Diencephalon (tissue), 2 donors: ENCODE data around the gene PRKACG.

- RAMPAGE, long total RNA, result no peak
Observed at GRCh38 chr9:37908601-37908808, 4.6 kb upstream of the SLC25A51 start.

DNA sequence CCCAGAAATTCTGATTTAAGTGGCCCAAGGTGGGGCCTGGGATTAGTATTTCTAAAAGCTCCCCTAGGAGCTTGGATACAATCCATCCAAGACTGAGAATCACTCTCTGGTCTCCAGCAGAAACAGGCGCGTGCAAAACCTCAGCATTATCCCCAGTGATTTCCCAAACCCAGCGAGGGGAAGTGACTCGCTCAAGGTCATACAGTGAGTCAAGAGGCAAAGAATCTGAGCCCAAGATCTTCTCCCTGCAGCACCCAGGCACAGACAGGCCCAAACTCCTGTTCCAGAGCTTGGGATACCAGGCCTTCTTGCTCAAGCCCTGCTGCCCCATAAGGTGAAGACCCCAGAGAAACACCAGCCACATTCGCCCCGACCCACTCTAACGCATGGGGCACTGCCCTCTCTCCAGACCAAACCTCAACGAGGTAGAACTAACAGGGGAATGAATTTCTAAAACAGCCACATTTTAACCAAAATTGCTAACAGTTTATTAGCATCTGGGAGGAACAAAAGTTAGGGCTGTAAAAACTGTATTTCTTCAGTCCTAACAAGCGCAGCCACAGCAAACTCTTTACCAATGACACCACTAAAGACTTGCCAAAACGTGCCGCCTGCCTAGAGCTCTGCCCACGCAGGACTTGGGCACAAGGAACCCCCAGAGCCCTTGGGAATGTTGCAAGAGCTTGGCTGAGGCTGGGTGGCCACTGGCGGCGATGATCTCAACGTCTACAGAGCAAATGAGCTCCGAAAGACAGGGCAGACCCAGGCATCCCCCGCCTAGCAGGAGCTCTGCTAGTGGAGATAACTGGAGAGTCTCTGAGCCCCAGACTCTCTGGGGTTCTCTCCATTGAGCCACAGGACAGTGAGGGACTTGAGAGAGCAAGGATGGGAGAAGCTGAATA lies 32.9 kb downstream of the SHB start:
- RAMPAGE, long total RNA, result no peak

GRCh38 chr9:39791204-39791678 lies 435.8 kb downstream of the SPATA31A1 start:
- RAMPAGE, long total RNA, result no peak

- RAMPAGE, long total RNA, result no peak
Observed at GRCh38 chr9:40497552-40497818, 631.0 kb downstream of the FOXD4L6 start.

DNA sequence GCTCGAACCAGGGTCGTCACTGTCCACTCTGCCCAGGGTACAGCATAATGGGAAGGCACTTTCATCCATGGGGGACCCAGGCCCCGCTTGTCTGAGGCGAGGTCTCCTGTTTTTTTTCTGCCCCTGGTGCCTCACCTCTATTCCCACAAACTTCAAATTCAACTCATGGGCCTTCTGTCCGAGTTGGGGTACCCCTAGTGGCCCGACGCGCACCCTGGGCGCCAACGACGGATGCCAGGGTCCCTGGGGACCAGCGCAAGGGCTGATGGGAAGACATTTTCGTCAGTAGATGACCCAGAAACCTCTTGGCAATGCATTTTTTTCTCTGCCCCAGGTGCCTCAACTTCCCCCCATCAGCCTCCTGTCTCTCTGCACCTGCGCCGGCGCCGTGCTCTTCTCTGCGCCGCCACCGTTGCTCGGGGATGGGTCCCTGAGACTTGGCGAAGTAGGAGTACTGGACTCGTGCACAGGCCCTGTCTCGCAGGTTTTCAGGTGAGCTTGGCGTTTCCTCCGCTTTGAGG lies 168.6 kb upstream of the ZNG1F start:
- RAMPAGE, long total RNA, result no peak

GRCh38 chr9:41740987-41741244 lies 388.3 kb downstream of the CNTNAP3B start:
- RAMPAGE, long total RNA, result no peak

GRCh38 chr9:43140040-43140864 lies 956.8 kb downstream of the SPATA31A6 start:
- RAMPAGE, long total RNA, result no peak

GRCh38 chr9:61667701-61668021 lies 477.8 kb downstream of the SPATA31A7 start:
- RAMPAGE, long total RNA, result no peak

DNA sequence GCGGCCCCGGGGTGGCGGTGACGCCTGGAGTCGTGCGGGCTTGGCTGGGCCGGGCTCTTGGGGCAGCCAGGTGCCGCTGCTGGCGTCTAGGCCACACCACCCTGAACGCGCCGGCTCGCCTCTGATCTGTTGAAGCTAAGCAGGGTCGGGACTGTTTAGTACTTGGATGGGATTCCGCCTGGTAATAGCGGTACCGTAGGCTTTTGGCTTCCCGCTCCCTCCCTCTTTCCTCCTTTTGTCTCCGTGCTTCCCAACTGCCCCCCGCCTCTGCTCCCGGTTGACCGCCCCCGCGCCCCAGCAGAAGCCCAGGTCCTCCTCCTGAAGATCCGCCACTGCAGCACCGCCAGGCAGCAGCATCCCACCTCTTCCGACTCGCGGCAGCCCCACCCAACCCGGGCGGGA lies 1471.9 kb downstream of the FOXD4L5 start:
- RAMPAGE, long total RNA, result no peak

GRCh38 chr9:64634092-64634403 lies 651.0 kb downstream of the FOXD4L5 start:
- RAMPAGE, long total RNA, result no peak

- RAMPAGE, long total RNA, result no peak
Observed at GRCh38 chr9:65676256-65676713, 557 bp downstream of the ZNG1E start.

- RAMPAGE, long total RNA, result no peak
Observed at GRCh38 chr9:65714613-65715184, 22.2 kb upstream of the FOXD4L4 start.

DNA sequence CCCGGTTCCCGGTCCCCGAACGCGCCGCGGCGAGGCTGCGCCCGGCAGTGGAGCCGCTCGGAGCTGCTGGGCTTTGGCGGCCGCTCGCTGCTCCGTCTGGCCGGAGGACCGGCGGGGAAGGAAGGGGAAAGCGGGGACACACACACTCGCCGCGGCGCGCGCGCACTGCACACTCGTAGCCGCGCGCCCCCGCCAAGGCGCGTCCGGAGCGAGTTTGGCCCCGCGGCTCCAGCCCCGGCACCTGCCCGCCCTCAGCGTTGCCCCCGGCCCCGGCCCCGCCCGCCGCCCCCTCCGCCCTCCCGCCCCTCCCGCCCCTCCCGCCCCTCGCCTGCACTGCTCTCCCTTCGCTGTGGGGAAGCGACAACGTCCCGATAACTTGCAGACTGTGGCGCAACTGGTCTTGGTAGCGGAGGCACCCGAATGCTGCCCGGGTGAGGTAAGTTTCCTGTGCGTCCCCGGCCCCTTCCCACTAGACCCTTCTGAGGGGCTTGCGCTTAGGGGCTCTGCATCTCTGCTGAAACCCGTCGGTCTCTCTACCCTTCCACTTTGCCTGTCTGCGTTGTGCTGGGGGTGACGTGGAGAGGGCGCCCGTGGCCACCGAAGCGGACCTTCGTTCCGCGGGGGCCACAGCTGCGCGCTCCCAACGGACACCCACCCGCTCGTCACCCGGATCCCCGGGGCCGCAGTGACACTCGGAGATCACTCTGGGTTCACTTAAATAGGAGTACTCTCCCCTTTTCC lies 457 bp downstream of the PIP5K1B start:
- RAMPAGE, long total RNA, result start-site peak on the plus strand centred at position 359 of the sequence, 102 bp wide, 31 and 74 reads in 2 replicates

GRCh38 chr9:68738352-68738648 lies 33.3 kb downstream of the PIP5K1B start:
- RAMPAGE, long total RNA, result no peak

GRCh38 chr9:68799319-68799784 lies 19.5 kb downstream of the PABIR1 start:
- RAMPAGE, long total RNA, result no peak

DNA sequence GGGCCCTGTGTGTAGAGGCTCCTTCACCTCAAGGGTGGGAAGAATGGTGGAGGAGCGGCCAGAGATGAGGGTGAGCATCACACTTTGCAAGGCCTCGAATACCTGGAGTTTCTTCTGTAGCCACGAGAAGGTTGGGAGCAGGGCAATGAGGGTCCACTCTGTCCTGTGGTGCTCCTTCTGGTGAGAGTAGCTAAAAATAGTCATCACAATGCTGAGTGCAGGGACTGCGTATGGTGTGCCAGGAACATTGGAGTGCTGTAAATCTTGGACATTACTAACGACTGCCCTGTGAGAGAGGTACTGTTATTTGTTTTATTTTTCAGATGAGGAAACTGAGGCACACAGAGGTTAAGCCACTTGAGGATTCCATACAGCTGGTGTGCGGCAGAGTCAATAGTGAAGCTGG lies 25.4 kb downstream of the PABIR1 start:
- RAMPAGE, long total RNA, result no peak

DNA sequence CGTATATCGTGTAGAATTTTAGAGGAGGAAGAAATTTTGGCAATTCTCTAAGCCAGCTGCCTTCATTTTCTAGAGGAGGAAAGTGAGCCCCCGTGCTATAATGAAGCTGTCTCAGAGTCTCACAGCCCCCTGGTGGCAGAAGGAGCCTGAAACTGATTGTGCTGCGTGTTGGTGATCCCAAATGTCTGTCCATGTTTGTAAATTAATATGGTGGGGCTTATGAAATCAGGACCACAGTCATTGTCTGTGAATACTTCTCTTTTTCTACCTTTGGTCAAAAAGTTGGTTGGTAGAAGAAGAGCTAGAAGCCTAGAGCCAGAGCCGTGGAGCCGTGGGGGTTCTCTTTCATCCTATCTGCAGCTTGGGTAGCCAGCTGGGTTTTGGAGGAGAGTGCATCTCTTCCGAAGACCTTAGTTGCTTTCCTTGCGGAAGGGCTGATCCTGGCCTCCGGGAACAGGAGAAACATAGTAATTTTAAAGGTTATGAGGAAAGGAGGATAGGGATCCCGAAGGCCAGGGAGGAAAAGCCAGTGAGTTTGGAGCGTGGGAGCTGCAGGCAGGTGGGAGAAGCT lies 65.3 kb downstream of the PABIR1 start:
- RAMPAGE, long total RNA, result no peak

GRCh38 chr9:68973684-68974089 lies 40.2 kb downstream of the PRKACG start:
- RAMPAGE, long total RNA, result no peak

DNA sequence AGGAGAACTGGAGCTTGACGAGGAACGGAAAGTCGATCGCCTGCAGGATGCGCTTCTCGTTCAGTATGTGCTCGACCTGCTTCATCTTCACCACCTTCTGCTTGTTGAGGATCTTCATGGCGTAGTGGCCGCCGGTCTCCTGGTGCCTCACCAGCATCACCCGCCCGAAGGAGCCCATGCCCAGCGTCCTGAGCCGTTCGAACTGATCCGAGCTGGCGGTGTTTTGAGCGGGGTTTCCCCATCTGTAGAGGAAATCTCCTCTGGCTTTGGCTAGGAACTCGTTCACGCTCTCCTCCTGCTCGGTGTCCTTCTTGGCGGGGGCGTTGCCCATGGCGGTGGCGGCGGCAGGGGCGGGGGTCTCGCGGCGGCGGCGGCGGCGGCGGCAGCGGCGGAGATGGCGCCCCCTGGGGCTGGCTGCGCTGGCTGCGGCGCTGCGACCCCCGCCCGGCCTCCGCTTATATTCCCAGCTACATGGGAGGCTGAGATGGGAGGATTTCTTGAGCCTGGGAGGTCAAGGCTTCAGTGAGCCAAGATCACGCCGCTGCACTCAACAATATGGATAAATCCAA lies at the start of gene PRKACG:
Gene PRKACG, minus strand, starts transcription at position 352 of the 569 bp plus-strand sequence.
- RAMPAGE, long total RNA, result no peak

DNA sequence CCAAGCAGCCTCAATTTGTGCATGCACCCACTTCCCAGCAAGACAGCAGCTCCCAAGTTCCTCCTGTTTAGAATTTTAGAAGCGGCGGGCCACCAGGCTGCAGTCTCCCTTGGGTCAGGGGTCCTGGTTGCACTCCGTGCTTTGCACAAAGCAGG lies 213 bp upstream of the FXN start:
- RAMPAGE, long total RNA, result no peak